Mesangial cell (primary cell): ENCODE results near the gene DOLPP1.

- RAMPAGE, long total RNA: no peak
Measured at GRCh38 chr9:128720796-128721895, 2.8 kb downstream of the ZDHHC12 start.

DNA sequence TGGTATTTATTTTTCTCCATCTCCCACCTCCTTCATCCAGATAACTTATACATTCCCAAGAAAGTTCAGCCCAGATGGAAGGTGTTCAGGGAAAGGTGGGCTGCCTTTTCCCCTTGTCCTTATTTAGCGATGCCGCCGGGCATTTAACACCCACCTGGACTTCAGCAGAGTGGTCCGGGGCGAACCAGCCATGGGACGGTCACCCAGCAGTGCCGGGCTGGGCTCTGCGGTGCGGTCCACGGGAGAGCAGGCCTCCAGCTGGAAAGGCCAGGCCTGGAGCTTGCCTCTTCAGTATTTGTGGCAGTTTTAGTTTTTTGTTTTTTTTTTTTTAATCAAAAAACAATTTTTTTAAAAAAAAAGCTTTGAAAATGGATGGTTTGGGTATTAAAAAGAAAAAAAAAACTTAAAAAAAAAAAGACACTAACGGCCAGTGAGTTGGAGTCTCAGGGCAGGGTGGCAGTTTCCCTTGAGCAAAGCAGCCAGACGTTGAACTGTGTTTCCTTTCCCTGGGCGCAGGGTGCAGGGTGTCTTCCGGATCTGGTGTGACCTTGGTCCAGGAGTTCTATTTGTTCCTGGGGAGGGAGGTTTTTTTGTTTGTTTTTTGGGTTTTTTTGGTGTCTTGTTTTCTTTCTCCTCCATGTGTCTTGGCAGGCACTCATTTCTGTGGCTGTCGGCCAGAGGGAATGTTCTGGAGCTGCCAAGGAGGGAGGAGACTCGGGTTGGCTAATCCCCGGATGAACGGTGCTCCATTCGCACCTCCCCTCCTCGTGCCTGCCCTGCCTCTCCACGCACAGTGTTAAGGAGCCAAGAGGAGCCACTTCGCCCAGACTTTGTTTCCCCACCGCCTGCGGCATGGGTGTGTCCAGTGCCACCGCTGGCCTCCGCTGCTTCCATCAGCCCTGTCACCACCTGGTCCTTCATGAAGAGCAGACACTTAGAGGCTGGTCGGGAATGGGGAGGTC is 3.8 kb upstream of the PHYHD1 start:
- RAMPAGE, long total RNA: no peak

DNA sequence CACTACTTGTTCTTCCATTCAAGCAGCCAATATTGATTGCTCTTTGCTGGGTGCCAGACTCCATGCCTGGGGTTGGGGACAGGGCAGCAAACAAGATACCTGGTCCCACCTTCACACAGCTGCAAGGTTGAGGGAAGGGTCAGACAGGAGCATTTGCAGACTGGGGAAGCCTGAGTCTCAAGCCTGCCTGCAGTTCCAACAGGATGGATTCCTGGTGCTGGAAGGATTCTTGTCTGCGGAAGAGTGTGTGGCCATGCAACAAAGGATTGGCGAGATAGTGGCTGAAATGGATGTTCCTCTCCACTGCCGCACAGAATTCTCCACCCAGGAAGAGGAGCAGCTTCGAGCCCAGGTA is 6.0 kb downstream of the PHYHD1 start:
- RAMPAGE, long total RNA: no peak

GRCh38 chr9:129028441-129028656 is 218 bp upstream of the SH3GLB2 start:
- RAMPAGE, long total RNA: no peak

DNA sequence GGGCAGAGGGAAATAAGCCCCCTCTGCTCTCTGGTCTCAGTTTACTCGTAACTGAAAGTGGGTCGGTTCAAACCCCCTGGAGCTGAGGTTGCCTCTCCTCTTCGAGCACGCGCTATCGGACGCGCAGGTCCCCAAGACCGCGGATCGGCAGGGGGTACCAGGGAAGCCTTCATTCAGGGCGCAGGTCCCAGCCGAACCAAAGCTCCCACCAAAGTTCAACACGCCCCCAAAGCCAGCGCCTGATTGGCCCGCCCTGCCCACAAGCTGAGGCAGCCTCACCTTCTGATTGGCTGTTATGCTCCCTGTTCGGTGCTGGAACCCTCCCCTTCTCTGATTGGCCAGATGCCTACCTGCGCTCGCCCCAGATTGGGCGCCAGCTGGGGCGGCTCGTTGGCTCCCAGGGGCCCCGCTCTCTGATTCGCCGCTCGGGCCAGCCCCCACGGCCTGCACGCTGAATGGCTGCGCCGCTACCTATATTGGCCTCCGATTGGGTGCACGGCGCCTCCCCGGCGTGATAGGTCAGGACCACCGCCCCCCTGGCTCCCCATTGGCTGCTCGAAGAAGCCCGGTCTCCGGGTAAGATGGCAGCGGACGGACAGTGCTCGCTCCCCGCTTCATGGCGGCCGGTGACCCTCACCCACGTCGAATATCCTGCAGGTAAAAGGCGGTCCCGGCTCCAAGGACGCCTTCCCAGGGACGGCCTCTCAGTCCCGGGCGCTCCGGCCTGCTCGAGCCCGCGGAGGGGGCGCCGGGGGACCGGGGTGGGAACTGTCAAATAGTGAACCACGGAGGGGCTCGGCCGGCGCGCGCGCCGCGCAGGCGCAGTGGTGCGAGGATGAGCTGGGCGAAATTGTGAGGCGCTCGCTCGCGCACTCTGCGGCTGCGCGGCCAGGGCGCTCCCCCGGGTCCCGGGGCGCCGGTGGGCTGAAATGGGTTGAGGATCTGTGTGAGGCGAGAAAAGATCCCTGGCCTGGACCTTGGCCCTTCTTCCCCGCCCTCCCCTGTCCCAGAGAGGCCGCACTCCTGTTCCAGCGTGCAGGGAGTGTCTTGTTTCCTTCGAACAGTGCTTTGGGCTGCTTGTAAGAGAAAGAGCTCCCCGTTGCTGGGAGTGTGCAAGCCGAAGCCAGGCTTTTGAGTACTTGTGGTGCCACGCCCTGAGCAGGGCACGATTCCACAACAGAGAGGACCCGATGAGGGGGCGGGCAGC is at the start of gene DOLPP1:
DOLPP1 (plus strand) TSS at position 561 of the 1,207 bp plus-strand sequence.
- RAMPAGE, long total RNA: start-site peak on the plus strand centred at position 570 of the sequence, 12 bp wide, 67 reads

- RAMPAGE, long total RNA: no peak
Measured at GRCh38 chr9:129147332-129147760, 30.7 kb downstream of the IER5L start.

- RAMPAGE, long total RNA: no peak
Measured at GRCh38 chr9:129173560-129174397, 4.3 kb downstream of the IER5L start.

GRCh38 chr9:129174398-129175352 is 3.4 kb downstream of the IER5L start:
- RAMPAGE, long total RNA: no peak

- RAMPAGE, long total RNA: no peak
Measured at GRCh38 chr9:129206879-129207390, 28.9 kb upstream of the IER5L start.

DNA sequence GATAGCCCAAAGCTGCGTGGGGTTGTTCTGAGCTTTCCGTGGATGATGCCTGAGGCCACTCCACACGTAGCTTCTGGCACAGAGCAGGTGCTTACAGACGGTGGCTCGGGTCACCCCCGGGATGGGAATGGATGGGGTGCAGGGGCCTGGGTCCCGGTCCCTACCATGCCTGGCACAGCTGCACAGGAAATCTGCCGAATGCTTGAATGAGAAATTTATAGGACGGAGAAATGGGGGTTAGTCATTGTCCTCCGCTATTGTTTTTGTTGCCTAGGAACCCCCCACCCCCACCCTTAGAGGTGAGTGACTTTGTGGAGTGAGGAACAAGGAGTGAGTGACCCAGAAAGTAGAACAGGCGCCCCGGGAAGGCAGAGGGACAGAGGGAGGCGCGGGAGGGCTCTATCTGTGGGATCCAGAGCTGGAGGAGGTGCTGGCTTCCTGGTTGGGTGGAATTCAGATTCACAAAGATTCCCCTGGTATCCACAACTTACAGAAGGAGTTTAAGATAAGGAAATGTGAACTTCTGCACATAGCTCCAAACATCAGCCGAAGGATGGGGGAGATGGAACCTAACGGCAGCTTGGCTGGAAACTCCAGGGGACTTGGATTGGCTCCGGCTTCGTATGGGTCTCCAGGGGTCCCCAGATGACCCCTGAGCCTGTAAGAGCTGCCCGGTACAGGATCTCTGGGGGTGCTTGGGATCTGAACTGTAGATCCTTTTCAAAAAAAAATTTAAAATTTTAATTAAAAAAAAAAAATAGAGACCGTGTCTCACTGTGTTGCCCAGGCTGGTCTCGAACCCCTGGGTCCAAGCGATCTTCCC is 68.5 kb upstream of the IER5L start:
- RAMPAGE, long total RNA: no peak

DNA sequence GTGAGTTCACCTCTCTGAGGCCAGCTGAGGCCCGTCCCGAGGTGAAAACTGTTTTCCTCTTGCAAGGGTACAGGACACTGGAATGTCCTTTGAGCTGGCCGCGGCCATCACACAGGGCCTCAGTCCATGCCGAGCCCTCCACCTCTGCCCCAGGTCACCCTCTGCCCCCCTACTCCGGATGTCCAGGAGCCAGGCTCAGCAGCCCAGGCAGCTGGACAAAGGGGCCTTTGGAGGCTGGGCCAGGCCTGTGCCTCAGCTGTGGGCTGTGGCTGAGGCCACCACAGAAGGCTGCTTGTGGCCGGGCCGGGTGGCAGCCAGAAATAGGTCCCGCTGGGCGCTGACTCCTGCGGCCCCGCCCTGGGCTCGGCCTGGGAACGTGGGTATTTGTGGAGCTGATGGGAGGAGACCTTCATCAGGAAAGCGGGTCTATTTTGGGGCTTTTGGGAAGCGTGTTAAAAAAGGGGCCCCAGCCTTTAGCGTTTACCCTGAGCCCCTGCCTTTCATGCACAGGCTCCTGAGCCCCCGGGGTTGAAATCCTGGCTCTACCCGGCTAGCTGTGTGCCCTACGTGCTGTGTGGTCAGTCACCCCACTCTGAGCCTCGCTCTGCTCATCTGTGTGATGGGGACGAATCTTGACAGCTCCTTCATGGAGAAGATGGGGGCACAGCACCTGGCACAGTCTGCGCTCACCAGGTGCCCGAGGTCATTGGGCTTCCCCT is 75.1 kb upstream of the IER5L start:
- RAMPAGE, long total RNA: no peak

DNA sequence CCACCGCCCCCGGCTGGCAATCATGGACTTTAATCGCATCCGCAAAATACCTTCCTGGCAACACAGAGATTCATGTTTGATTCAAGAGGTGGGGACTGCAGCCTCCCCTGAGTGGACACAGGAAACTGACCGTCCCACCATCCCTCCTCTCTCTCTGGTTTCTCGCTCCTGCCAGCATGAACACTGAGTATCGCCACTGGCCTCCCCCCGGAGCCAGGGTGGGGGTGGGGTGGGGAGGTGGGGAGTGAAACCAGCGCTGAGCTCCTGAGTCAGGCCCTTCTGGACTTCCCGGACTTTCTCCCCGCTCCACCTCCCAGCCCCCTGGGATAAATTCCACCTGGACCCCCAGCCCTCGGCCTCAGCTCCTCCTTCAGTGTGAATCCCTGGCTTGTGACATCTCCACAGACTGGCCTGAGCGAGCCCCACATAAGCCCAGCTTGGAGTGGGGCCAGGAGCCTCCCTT is 137.2 kb upstream of the IER5L start:
- RAMPAGE, long total RNA: no peak

DNA sequence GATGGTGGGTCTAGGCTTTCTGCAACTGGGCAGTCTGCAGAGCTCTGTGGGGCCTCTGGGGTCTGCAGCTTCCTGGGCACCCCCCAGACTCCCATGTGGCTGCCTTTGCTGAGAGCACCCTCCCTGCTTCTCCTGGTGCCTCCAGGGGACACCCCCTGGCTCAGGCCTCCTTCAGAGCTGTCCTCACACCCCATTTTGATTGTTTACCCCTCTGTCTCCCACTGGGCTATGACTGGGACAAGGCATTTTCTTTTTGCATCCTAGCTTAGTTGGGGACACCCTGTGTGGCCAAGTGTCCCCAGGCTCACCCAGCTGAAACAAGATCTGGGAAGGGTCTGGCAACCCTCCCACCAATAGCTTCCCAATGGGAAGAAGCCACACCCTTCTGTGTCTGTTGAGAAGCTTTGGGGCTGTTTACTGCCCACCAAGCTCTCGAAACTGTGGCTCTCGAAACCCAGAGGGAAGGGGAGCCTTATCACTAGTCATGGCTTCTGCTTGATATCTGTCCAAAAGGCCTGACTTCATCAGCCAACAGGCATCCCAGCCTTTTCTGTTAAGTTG is 204.4 kb upstream of the IER5L start:
- RAMPAGE, long total RNA: no peak

GRCh38 chr9:129414315-129415502 is 206.2 kb downstream of the C9orf50 start:
- RAMPAGE, long total RNA: no peak

GRCh38 chr9:129487943-129488279 is 133.0 kb downstream of the C9orf50 start:
- RAMPAGE, long total RNA: no peak

GRCh38 chr9:129489600-129489842 is 131.4 kb downstream of the C9orf50 start:
- RAMPAGE, long total RNA: no peak

DNA sequence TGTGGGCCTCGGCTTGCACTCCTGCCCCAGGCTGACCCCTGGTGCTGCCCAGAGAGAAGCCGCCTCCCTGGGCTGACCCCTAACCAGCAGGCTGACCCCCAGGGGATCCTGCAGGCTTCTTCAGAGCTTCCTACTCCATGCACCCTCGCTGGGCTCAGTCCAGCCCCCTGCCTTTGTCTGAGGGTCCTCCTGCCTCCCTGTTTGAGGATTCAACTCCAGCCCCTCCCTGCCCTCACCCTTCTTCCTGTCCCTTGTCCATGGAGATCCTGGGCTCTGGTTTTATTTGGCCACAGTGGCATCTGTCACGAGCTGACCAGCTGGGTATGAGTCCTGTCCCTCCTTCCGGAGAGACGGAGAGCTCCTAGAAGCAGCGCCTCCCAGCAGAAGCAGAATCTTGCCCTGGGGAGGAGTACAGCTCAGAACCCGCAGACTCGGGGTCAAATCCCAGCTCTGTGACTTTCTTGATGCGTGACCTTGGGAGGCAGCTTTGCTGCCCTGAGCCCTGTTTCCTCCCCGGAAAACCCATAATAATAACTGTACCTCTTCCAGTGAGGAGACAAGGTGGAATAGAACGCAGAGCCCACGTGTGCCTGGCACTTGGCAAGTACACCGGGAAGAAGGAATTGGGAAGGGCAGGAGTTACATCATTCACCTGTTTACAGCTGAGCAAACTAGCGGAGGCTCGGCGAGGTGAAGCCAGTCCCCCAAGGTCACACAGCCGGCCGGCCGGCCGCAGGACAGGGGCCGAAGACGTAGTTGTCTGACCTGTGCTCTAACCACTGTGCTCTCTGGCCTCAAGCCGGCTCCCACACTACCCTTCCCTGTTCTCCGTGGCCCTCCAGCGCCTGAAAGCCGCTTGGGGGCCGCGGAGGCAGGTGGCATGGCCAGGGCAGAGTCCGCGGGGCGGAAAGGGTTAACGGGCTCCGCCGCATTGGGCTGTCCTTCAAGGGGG is 125.5 kb downstream of the C9orf50 start:
- RAMPAGE, long total RNA: no peak

- RAMPAGE, long total RNA: no peak
Measured at GRCh38 chr9:129507701-129508246, 113.1 kb downstream of the C9orf50 start.

- RAMPAGE, long total RNA: no peak
Measured at GRCh38 chr9:129567808-129568326, 53.0 kb downstream of the C9orf50 start.

GRCh38 chr9:129580123-129580706 is 40.7 kb downstream of the C9orf50 start:
- RAMPAGE, long total RNA: no peak